Type B pancreatic cell (in vitro differentiated cells): ENCODE measurements around the genes YTHDF1, EEF1A2, PTK6, FNDC11 and RTEL1.

- PRO-cap: unidirectional peak, minus-strand start at chr20:62805366; unidirectional peak, minus-strand start at chr20:62805613
Observed at GRCh38 chr20:62805138-62805844, 656 bp downstream of the OGFR start.

DNA sequence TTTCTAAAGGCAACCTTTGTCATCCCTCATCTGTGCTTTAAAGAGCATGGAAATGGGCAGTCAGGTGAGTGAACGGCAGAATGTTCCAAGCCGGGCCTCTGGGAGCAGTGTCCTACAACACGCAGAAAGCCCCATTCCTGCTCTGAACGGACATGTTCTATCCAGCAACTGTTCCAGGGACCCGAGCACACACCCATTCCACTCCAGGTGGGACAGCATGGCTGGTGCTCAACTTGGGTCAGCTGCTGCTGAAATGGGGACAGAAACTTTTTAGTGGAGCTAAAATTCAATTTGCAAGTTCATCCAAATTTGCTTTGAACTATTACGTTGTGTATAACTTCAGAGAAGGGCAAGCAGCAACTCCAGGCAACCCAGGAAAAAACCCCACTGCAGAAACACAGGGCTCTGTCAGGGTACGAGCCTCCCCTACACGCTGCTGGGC lies 26.6 kb downstream of the DIDO1 start:
- PRO-cap: no peak

DNA sequence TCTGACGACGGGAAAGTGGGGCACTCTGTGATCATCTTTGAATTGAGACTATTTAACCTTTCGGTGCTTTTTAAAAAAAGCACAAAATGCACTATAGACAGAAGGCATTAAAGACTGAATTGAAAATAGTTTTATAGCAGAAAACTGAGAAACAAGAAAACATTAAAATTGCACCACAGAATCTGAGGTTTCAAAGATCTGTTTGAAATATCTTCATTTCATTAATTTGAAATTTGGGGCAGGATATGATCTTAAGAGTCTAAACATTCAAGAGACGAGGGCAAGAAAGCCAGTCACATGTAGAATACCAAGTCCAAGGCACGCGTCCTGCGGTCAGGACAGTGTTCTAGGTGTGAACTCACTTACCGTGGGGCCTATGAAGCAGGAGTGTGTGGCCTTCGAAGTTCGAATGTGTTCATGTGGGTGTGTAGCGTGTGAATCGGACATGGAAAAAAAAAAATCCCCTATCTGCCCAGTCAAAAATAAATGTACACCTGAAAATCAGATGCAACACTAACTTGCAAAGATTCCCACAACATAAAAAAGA lies 21.3 kb downstream of the DIDO1 start:
- PRO-cap: no peak

GRCh38 chr20:62905810-62906634 lies 20.3 kb downstream of the DIDO1 start:
- PRO-cap: no peak

GRCh38 chr20:62924057-62925347 lies 1.8 kb downstream of the DIDO1 start:
- PRO-cap: no peak

DNA sequence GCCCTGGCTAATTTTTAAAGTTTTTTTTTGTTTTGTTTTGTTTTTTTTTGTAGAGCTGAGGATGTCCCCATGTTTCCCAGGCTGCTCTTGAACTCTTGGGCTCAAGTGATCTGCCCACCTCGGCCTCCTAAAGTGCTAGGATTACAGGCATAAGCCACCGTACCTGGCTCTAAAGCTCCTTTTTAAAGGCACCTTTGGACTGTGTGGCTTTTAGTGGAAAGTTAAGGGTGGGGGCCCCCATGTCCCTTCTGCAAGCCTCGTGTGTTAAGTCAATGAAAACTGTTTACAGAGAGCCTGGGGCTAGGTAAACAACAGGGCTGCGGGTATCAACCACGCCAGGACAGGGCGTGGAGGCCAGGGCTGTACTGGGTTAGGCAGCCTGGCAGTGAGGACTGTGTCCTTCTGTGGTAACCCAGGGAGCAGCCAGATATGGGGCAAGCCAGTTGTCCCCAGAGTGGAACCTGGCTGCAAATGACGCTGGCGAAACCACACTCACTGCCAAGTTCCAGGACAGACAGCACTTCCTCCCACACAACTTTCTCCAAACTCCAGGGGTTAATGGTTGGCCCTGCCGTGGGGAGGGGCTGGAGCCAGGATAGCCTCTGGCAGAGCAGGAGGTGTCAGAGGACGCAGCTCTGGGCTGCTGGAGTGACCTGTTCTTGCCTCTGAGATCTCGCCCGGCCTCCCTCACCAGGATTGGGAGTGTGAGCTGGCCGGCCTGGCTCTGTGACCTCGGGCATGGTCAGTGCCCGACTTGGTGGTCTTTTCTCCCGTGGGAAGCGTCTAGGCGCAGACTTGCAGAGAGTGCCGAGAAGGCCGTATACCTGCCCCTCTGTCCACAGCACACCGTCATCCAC lies 3.2 kb downstream of the SLC17A9 start:
- PRO-cap: no peak

GRCh38 chr20:63014316-63015643 lies 8.0 kb upstream of the BHLHE23 start:
- PRO-cap: no peak

GRCh38 chr20:63196767-63197180 lies 19.2 kb downstream of the YTHDF1 start:
- PRO-cap: no peak

DNA sequence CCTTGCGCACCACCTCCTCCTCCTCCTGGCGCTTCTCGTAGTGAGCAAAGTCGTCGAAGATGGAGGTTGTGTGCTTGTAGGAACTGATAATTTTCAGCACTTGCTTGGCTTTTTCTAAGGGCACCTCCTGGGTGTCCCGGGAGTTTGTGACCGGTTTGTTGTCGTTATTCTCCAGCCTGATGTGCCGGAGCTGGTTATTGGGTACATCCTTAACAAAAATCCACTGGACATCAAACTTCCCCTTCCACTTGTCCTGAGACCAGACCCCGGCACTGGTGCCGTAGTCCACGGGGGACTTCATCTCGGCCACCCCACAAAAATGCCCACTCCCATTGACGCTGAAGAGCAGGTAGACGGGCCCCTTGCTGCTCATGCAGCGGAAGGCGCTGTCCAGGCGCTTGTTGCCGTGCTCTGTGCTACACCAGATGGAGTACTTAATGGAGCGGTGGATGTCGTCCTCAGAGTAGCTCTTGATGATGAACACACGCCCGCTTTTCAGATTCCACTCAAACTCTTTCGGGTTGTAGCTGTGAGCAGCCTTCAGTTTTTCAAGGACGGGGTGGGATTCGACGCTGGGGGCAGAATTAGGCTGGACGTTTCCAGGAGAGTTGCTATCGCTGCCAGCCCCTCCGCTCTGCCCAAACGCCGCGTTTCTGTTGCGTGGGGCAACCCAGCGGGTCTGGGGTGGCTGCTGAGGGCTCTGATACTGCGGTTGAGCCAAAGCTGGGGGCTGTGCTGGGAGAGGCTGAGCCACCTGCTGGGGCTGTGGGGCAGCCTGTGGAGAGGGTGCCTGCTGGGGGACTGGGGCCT lies 13.4 kb downstream of the YTHDF1 start:
- PRO-cap: no peak

GRCh38 chr20:63215851-63216546 lies at the start of gene YTHDF1:
TSS of gene YTHDF1 (minus strand) at chr20:63216131.
- PRO-cap: bidirectional peak, plus-strand start at chr20:63216347, minus-strand start at chr20:63216165

- PRO-cap: no peak
Observed at GRCh38 chr20:63290766-63291333, 2.1 kb upstream of the COL20A1 start.

DNA sequence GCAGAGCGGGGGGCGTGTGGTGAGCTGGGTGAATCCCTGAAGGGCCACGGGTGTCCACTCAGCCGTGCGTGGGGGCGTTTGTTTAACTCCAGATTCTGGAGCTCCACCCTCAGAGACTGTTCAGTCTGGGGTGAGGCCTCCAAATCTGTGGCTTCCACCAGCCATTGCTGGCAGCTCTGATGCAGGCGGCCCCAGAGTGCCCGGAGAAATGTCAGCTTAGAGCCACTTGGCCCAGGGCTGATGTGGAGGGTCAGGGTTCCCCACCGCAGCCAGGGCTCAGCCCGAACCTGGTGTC lies 2.6 kb upstream of the CHRNA4 start:
- PRO-cap: no peak

- PRO-cap: no peak
Observed at GRCh38 chr20:63365154-63365715, 4.1 kb upstream of the CHRNA4 start.

DNA sequence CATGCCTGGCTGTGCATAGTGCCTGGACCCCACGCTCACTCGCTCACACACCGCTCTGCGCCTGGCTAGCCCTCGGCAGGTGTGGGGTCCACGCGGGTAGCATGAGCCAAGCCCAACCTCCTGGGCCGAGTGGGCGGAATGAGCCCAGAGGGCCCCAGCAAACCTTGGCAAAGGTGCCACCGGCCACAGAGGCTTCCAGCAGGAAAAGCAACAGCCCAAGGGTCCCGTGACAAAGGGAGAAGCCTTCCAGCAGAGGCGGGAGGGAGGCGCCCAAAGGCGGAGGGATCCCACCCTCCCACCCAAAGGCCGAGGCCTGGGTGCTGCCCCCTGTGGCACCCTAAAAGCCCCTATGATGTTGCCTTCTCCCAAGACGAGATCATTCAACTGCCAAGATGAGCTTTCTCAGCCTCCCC lies 19.5 kb upstream of the CHRNA4 start:
- PRO-cap: no peak

GRCh38 chr20:63498838-63499607 lies at the start of gene EEF1A2:
TSS of gene EEF1A2 (minus strand) at chr20:63499083.
- PRO-cap: bidirectional peak, plus-strand start at chr20:63499392, minus-strand start at chr20:63499083

DNA sequence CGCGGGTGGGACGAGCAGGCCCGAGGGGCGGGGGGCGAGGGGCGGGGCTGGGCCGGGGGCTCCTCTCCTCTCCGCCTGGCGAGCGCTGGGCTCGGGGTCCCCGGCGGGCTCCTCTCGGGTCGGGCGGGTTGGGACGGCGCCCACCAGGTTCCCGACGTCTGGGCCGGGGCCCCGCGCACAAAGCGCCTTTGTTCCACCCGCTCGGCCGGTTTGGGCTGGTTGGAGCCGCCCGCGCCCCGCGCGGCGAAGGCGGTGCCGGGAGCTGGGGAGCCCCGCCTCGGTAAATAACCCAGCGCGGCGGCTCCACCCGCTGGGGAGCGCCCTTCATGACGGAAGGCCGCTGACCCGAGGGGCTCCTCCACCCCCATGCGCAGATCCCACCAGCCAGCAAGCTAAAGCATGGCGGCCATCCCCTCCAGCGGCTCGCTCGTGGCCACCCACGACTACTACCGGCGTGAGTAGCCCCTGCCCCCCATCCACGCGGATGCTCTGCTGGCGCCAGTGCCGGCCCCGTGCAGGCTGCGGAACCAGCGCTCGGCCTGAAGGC lies 418 bp downstream of the PPDPF start:
- PRO-cap: bidirectional peak, plus-strand start at position 154 of the sequence, minus-strand start at position 212 of the sequence

GRCh38 chr20:63537140-63537628 lies at the start of gene PTK6:
TSS of gene PTK6 (minus strand) at chr20:63537376.
- PRO-cap: no peak

- PRO-cap: unidirectional peak, plus-strand start at chr20:63553715; unidirectional peak, plus-strand start at chr20:63553750; bidirectional peak, plus-strand start at chr20:63554145, minus-strand start at chr20:63554052
Observed at GRCh38 chr20:63553555-63554327, at the start of gene FNDC11. TSS of gene FNDC11 (plus strand) at chr20:63554159.

DNA sequence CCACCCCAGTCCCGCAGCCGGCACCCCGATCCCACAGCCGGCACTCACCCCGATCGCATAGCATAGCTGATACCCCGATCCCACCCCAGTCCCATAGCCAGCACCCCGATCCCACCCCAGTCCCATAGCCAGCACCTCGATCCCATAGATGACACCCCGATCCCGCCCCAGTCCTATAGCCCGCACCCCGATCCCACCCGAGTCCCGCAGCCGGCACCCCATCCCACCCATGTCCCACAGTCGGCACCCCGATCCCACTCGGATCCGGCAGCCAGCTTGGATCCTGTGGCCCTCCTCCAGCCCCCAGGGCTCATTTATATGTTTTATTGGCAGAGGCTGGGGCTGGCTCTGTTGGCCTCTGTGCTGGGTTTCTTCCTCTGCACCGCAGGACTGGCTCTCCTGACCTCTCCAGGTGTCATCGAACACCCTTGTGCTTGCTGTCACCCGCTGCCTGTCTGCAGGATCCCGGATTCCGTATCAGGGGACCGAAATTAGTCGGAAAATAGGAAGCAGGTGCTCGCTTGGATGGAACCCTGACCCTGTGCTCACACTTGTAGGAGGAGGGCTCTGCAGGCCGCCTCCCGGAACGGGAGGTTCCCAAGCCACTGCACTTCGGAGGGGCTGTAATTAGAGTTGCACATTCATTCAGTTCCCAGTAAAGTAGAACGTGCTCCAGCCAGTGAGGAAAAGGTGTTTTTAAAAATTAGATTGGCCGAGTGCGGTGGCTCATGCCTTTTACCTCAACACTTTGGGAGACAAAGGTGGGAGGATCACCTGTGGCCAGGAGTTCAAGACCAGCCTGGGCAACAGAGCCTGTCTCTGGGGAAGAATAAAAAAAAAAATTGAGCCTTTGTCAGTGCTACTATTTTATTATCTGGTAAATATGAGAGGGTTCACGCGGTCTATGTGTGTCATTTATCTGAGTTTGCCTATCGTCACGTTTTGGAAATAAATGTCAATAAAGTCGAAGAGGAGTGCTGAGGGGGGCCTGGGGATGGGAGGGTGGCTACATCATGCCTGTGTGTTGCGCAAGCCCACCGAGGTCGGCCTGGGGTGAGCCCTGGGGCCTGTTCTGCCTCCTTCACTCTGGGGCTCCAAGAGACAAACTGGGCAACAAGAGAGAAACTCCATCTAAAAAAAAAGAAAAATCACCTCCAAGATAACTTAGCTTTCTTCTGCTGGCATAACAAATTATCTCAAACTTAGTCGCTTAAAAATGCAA lies 1.4 kb upstream of the GMEB2 start:
- PRO-cap: no peak

DNA sequence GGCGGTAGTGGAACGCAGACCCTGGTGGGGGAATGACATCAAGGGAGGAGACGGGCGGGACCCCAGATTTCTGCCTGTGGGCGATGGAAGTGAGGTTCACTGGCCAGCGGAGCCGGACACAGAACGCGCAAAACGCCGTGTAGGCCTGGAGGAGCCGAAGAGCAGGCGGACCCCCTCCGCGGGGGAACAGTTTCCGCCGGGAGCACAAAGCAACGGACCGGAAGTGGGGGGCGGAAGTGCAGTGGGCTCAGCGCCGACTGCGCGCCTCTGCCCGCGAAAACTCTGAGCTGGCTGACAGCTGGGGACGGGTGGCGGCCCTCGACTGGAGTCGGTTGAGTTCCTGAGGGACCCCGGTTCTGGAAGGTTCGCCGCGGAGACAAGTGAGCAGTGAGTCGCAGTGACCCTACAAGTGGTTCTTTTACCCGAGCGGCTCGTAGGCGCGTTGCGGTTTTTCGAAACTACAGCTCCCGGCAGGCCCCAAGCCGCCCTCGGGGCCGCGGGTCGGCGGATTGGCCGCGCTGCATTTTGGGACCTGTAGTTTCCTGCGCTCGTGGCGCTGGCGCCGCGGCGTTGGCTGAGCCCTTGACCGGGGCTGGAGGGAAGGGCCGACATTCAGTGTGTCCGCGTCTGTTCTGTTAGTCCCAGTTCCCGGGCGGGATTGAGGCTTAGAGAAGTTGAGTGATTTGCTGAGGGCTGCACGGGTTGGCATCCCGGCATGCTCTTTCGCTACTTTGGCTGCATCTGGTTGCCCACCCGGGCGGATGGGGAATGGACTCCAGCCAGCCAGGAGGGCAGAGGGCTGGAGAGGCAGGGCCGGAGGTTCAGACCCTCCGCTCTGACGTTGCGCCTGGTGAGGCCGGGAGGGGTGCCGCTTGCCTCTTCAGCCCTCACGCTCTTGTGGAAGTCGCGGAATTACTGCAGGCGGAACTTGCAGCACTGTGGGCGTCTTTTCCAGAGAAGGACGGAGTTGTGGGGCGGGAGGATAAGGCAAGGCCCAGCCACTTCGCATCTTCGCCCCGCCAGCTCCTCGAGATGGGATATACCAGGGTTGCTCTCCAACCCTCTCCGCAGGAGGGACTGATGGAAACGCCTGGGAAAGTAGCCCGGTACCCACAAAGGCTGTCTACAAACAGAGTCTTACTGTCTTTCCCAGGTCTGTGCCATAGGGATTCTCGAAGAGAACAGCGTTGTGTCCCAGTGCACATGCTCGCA lies at the start of gene RTEL1:
Gene RTEL1, plus strand, starts transcription at position 233 of the 1,212 bp plus-strand sequence.
- PRO-cap: bidirectional peak, plus-strand start at position 215 of the sequence, minus-strand start at position 163 of the sequence; unidirectional peak, plus-strand start at position 577 of the sequence